Fibroblast of villous mesenchyme (primary cell): Measurements from ENCODE around the genes ZNF223, ZNF112, BCAM and CLASRP.

- CAGE, long polyA plus RNA: no peak
Observed at GRCh38 chr19:44008538-44008938, 5.8 kb downstream of the ZNF230 start.

GRCh38 chr19:44051060-44051574, 719 bp upstream of the ZNF223 start:
- CAGE, long polyA plus RNA: no peak

DNA sequence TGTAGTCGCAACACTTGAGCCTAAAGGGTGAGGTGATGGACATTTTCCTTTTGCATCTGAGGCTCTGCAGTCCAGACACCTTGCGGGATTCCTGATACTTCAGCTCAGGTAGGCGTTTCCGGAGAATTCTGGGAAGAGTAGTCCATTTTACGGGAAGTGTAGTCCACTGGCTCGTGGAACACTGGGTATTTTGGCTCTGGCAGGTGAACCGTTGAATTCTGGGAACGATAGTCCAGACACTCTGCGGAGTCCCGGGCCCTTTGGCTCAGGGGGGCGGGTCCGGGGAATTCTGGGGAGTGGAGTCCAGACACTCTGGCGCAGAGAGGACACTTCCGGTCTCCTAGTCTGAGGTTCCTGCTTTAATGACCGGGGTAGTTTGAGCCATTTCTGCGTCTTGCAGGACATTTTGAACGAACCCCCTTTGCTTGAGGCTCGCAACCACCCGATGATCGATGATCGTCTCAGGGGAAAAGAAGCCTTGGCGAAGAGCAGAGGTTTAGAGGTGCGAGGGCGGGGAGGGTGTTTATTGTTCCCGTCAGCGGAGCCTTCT, at the start of gene ZNF223:
ZNF223 (plus strand) TSS at position 343 of the 550 bp plus-strand sequence.
- CAGE, long polyA plus RNA: no peak

- CAGE, long polyA plus RNA: no peak
Observed at GRCh38 chr19:44113905-44114353, 730 bp downstream of the ZNF225 start.

DNA sequence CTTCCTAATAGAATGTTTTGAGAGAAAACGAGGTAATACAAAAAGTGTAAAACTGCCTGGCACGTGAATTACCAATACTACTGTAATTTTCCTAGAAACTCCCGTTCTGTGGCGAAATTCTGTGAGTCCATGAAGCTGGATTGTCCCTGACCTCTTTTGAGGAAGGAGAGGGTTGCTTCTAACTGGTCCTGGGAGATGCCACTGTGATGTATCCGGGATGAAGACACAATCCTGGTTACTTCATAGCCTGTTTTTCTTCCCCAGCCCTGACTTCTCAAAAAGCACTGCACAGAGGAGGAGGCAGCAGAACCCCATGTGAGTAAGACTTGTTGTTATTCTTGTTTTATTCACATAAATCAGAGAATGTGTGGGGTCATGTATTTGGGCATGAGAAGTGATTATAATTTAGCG, 598 bp downstream of the ZNF226 start:
- CAGE, long polyA plus RNA: no peak

DNA sequence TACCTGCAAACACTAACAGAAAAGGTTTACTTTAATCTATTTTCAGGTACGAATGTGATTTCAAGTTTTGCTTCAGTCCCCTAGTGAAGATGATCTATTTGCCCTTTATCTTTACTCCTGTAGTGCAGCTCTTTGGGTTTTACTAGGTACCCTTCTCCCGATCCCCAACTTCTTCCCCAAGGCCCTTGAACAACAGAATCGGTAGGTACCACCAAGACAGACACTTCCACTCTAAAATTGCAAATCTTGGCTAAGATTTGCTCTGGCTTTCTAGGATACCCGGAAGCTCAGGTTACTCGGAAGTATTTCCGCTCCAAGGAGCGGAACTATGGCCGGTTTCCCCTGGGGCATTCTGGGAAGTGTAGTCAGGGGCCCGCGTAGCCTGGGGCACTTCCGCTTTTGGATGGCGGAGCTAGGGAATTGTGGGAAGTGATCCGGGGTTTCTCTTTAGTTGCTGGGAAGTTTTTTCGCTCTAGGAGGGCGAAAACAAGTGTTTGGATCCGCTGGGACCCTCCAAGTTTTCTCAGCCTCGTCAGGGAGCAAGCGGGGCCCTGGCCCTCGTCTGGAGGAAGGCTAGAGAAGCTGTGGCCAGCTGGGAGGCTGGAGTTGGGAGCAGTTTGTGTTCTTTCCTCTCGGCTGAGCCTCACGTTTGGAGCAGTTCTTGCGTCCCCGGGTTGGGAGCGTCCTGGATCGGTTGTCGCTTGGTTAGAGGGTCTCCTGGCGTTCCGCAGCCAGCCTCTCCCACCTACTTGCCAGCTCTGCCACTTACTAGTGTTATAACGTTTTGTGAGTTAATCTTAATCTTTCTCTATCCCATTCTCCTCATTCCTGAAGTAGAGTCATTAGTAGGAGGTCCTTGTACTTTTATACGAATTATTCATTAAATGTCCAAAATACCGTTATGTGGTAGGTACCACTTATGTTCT, 5.0 kb upstream of the ZNF227 start:
- CAGE, long polyA plus RNA: no peak

GRCh38 chr19:44356340-44357278, at the start of gene ZNF112:
Gene ZNF112 (minus strand): TSS chr19:44356680.
- CAGE, long polyA plus RNA: no peak

GRCh38 chr19:44479043-44479824, 21.1 kb downstream of the ZNF180 start:
- CAGE, long polyA plus RNA: no peak

GRCh38 chr19:44603352-44603810, 10.0 kb upstream of the IGSF23 start:
- CAGE, long polyA plus RNA: no peak

- CAGE, long polyA plus RNA: no peak
Observed at GRCh38 chr19:44639053-44639675, 4.5 kb upstream of the PVR start.

DNA sequence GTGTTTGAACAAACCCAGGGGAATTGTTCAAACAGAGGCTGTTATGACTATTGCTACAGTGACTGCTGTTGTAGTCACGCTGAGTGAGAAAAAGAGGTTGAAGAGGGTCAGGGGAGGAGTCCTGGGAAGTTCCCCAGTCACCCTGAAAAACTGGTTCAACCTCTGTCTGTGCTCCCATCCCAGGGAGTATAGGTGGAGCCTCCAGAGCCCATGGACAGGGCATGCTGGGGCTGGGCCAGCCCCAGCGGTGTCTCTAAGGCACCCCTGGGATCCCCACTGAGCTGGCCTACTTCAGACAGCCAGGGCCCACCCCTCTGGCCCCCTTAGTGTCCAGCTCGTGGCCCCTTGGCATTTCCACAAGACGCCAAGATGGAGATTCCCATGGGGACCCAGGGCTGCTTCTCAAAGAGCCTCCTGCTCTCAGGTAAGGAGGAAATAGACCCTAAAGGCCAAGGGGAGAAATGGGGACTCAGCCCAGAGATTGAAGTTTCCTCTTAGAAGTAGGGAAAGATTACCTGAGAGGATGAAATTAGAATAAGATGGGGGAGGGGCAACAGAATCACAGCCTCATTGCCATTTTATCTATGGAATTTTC, 378 bp downstream of the CEACAM19 start:
- CAGE, long polyA plus RNA: no peak

GRCh38 chr19:44735093-44735364, 13.5 kb upstream of the BCL3 start:
- CAGE, long polyA plus RNA: no peak

GRCh38 chr19:44747631-44748359, 713 bp upstream of the BCL3 start:
- CAGE, long polyA plus RNA: no peak

- CAGE, long polyA plus RNA: no peak
Observed at GRCh38 chr19:44748830-44749107, 261 bp downstream of the BCL3 start.

- CAGE, long polyA plus RNA: start-site peak on the plus strand at chr19:44809085-44809107, 132 and 41 reads in 2 replicates
Observed at GRCh38 chr19:44808592-44809382, at the start of gene BCAM. Gene BCAM (plus strand): TSS chr19:44809103.

DNA sequence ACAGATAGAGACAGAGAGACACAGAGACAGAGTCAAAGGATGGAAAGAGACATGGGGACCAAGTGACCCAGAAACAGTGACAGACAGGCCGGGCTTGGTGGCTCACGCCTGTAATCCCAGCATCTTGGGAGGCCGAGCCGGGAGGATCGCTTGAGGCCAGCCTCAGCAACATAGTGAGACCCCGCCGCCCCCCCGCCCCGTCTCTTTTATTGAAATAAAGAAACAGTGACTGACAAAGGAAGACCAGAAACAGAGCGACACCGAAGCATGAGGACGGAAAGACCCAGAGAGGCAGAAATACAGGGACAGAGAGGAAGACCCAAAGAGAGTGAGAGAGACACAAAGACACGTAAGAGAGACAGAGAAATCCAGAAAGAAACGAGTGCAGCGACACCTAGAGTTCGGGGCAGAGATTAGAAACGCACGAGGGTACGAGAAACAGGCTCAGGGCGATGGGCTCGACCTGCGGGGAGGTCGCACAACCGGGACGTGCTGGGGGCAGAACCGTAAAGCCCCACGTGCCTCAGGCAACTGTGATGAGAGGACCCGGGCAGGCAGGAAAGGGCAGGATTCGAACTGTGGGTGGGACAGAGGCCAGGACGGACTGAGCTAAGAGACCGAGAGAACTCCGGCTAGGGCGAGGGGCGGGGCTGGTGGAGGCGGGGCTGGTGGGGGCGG, 646 bp upstream of the NECTIN2 start:
- CAGE, long polyA plus RNA: no peak

DNA sequence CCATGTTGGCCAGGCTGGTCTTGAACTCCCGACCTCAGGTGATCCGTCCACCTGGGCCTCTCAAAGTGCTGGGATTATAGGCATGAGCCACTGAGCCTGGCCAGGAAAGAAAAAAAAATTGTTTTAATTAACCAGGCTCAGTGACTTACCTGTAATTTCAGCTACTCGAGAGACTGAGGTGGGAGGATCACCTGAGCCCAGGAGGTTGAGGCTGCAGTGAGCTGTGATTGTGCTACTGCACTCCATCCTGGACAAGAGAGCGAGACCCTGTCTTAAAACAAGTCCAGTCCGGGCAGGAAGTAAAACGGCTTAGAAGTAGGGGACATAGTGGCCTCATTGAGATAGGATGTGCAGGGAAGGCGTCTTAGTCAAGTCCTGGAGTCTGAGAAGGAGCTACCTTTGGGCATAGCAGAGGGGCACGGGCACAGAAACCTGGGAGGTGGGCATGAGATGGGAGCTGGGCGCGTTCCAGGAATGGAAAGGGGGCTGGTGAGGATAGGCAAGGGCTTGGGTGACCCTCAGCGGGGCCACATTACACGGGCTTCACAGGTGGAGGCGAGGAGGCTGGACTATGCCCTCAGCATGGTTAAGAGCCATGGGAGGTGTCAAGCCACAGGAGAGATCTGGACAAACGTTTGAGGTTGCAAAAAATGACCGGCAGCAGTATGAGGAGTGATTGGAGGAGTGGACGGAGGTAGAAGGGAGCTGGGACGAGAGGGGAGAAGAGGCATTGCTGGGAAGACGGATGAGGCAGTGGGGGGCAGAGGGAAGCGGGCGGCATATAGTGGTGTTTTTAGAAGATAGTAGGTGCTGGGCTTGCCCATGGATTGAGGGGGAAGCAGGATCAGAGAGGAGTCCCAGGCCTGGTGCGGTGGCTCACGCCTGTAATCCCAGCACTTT, 21.4 kb downstream of the NECTIN2 start:
- CAGE, long polyA plus RNA: no peak

DNA sequence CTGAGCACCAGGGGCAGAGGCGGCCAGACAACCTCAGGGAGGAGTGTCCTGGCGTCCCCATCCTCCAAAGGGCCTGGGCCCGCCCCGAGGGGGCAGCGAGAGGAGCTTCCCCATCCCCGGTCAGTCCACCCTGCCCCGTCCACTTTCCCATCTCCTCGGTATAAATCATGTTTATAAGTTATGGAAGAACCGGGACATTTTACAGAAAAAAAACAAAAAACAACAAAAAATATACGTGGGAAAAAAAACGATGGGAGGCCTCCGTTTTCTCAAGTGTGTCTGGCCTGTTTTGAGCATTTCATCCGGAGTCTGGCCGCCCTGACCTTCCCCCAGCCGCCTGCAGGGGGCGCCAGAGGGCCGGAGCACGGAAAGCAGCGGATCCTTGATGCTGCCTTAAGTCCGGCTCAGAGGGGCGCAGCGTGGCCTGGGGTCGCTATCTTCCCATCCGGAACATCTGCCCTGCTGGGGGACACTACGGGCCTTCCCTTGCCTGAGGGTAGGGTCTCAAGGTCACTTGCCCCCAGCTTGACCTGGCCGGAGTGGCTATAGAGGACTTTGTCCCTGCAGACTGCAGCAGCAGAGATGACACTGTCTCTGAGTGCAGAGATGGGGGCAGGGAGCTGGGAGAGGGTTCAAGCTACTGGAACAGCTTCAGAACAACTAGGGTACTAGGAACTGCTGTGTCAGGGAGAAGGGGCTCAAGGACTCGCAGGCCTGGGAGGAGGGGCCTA, 2.0 kb upstream of the APOE start:
- CAGE, long polyA plus RNA: no peak

- CAGE, long polyA plus RNA: no peak
Observed at GRCh38 chr19:45038783-45039964, at the start of gene CLASRP. Gene CLASRP (plus strand): TSS chr19:45039045.

DNA sequence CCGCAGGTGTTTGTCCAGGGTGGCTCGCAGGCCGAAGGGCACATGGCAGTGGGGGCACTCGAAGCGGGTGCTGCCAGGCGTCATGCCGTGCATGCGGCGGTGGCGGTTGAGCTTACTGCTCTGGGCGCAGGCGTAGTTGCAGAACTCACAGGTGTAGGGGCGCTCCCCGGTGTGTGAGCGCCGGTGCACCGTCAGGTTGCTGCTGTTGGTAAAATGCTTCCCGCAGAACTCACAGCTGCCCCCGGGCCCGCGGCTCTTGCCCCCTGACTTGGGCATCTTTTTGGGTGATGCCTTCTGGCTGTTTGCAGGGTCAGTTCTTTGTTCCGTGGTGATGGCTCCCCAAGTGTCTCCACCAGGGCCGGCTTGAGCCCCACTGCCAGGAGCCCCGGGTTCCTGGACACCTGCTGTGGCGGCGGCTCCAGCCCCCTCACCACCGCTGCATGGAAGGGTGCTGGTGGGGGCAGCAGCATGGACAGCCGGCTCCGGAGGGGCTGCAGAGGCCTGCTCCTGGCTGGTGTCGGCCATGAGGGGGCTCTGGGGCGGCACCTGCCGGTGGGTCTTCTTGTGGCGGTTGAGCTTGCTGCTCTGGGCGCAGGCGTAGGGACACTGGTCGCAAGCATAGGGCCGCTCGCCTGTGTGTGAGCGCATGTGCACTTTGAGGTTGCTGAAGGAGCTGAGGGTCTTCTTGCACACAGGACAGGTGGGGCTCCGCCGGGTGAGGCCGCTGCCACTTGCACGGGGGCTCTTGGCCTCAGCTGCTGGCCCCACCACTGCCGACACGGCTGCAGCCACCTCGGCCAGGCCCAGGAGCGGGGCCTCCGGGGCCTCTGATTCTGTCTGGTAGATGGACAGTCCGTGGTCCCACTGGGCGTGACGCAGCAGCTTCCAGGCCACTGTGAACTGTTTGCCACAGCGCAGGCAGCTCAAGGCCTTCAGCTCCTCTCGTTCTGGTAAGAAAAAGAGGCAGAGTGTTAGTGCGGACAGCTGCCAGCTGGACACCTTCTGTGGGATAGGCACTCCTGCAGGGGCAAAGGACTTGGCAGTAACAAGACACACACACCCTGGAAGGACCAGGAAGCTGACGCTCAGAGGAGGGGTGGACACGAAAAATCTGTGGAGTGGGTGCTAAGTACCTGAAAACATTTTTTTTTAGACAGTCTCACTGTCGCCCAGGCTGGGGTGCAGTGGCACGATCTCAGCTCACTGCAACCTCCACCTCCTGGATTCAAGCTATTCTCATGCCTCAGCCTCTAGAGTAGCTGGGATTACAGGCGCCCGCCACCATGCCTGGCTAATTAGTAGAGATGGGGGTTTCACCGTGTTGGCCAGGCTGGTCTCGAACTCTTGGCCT, 4.2 kb downstream of the ZNF296 start:
- CAGE, long polyA plus RNA: no peak